RPMI7951 (cell line): Measurements from ENCODE around the gene TPRA1.

- RAMPAGE, long total RNA, result no peak
Measured at GRCh38 chr3:126389060-126390156, 5.3 kb upstream of the CFAP100 start.

DNA sequence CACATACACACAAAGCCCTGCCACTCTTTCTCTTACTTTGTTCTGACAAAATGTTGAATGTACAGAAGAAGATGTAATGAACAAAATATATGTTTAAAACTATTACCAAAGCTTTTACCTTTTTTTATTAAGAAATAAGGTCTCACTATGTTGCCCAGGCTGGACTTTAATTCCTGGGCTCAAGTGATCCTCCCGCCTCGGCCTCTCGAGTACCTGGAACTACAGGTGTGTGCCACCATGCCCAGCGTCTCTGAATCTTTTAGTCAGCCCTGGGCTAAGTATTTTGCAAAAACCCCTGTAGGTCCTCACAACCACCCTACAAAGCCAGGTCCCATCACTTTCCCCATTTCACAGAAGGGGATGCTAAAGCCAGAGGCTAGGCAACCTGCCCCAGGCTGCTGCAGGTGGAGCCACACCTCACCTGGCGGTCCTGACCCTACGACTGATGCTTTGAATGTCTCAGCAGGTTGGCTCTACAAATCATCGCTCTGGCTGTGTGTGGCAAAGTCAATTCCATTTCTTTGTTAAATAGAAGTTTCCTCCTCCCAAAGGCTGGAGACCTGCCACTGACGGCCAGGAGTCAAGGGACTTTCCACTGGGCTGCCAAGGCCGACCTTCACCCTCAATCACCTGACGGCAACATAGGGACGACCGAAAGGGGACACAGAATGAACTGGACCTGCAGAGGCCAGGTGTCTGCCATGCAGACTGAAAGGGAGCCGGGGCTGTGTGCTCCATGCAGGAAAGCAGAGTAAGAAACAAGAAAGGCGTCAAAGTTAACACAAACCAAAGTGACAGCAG lies 26.4 kb downstream of the ZXDC start:
- RAMPAGE, long total RNA, result no peak

DNA sequence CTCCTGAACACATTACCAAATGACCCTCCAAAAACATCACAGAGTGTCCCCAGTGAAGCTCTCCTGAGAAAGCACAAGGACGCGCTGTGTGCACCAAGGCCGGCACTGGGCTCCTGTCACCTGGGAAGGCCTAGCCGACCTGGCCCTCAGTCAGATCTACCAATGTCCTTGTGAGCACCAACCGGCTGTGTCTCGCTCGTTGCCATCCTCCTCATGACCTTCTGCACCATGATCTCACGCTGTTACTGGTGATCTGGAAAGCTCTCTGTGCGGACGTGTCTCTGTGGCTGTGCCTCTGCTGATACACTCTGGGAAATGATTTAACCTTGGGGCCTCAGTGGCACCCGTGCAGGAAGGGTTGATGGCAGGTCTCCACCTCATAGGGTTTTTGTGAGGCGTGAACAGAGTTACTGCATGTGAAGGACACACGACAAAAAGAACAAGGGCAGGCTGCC lies 24.2 kb downstream of the ZXDC start:
- RAMPAGE, long total RNA, result no peak

DNA sequence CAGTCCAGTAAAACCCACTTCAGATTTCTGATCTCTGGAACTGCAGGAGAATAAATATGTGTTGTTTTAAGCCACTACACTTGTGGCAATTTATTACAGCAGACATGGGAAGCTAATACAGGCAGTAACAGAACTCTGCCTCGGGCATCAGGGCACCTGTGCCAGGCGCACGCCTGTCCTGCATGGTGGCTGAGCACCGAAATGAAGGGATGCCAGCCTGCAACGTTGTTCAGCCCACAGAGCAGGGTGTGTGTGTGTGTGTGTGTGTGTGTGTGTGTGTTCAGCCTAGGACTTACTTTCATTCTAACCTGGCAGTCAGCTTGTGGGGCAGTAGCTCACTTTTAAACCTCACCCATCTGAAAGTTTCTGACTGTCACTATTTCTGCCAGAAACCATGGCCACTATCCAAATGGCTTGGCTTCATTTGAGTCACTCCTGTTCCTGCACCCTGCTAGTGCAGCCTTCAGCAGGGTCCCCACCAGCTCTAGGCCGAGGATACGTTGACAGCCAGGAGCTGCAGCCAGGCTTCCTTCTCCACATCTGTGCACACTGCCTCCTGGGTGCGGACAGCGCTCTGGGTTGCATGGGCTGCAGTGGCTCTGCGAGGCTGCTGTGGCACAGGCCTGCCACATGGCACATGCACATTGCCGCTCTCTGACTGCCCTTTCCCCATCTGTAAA lies 4.5 kb downstream of the UROC1 start:
- RAMPAGE, long total RNA, result no peak

GRCh38 chr3:126753099-126753769 lies 49.2 kb downstream of the CHCHD6 start:
- RAMPAGE, long total RNA, result no peak

DNA sequence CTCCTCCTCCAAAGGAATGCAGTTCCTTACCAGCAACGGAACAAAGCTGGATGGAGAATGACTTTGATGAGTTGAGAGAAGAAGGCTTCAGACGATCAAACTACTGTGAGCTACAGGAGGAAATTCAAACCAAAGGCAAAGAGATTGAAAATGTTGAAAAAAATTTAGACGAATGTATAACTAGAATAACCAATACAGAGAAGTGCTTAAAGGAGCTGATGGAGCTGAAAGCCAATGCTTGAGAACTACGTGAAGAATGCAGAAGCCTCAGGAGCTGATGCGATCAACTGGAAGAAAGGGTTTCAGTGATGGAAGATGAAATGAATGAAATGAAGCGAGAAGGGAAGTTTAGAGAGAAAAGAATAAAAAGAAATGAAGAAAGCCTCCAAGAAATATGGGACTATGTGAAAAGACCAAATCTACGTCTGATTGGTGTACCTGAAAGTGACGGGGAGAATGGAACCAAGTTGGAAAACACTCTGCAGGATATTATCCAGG lies 98.2 kb downstream of the CHCHD6 start:
- RAMPAGE, long total RNA, result no peak

DNA sequence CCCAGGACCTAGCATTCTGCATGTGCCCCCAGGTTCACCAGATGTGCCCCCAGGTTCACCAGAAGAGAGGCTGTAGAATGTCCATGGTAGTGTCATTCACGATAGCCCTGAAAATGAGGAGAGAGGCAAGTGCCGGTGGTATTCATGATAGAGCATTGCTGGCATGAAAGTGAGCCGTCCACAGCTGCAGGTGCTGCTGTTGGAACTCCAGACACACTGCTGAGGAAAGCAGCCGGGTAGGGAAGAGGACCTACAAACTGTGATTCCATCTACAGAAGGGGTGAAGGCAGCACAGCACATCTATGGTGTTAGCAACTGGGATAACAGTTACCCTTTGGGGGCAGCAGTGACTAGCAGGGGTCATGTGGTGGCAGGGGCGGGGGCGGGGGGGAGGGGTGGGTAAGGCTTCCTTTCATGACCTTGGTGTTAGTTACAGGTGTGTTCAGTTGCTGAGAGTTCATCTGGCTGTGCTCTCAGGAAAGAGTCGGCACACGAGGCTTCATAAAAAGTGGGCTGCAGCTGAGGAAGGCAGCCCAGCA lies 124.9 kb upstream of the PLXNA1 start:
- RAMPAGE, long total RNA, result no peak

GRCh38 chr3:126917185-126917968 lies 65.5 kb upstream of the PLXNA1 start:
- RAMPAGE, long total RNA, result no peak

GRCh38 chr3:126961192-126961546 lies 21.7 kb upstream of the PLXNA1 start:
- RAMPAGE, long total RNA, result no peak

DNA sequence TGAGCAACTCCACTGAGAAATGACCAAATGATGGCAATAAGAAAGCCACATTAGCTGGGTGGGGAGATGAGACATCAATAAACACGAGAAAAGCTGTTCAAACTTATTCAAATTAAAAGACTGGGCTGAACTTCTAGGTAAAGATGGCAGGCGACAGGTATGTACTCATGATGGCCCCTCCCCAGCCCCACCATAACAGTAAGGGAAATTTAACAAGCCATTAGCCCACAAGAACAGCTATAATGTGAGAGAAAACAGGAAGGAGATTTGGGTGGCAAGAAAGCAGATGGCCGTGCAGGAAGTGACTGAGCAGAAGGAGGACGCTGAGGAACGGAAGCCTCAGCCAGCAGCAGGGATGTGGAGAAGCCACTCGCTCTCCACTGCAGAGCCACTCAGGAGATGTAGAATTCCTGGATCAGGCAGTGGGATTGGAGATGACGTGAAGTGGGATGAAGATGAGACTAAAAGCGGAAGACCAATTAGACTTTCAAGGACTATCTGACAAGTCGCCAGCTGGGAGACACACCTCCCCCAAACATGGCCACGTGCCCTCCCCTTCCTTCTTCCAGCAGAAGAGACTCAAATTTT lies 31.1 kb downstream of the PRR23E start:
- RAMPAGE, long total RNA, result no peak

GRCh38 chr3:127455482-127456157 lies 134.9 kb downstream of the TPRA1 start:
- RAMPAGE, long total RNA, result no peak

DNA sequence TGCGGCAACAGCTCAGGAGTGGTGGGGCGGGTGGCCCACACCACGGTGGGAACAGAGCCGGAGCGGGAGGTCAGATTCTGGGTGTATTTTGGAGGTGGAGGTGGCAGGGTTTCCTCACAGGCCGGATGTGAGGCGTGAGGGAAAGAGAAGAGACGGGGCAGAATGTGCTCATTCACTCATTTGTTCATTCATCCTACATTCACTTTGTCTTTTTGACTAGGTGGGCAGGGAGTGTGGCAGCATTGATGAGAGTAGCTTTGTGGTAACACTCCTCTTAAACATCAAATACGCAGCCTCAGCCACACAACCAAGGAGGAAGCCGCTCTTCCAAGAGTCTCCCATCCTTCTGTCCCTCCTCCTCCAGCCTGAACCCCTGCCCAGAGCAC lies 46.8 kb downstream of the TPRA1 start:
- RAMPAGE, long total RNA, result no peak

- RAMPAGE, long total RNA, result no peak
Measured at GRCh38 chr3:127546611-127546887, 44.0 kb downstream of the TPRA1 start.

DNA sequence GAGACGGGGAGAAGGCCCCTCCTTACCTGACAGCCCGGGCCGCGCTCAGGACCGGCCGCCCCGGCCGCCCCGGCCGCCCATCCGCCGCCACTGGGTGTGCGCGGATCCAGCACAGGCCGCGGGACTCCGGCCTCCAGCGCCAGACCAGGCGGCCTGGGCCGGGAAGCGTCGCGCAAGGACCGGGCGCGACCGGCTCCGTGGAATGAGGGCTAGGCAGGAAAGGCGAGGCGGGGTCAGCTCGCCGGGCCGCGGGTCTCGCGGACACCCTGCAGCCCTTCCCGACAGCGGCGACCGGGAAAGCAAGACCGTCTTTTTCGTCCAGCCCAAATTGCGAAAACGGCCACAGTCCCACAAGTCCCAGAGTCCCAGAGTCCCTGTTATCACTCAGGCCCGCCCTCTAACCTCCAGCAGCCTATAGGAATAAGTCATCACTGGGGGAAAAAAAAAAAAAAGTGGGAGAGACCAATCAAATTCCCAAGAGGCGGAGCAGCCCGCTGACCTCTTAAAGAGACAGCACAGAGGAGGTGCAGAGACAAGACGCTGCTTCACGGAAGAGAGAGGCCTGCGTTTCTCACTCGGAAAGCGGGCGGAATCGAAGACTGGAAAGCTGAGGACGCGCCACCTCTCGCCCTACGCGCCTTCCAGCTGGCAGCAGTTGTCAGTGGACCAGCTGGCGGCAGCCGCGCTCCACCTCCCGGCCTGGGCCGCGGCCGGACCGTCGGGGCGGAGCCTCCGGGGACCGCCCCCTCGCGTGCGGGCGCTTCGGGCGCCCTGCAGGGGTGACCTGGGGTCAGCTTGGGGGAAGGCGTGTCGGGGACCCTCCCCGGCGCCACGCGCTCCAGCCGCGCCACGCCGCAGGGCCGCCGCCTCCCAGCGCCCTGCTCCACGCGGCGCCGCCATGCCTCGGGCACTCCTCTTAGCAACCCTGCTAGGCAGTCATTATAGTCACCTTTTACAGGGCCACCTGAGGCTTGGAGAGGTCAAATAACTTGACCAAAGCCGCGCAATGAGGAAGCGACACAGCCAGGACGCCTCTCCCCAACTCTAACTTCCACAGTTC lies at the start of gene TPRA1:
Gene TPRA1 (minus strand): TSS at position 350 of the 1,060 bp plus-strand sequence.
- RAMPAGE, long total RNA, result no peak

DNA sequence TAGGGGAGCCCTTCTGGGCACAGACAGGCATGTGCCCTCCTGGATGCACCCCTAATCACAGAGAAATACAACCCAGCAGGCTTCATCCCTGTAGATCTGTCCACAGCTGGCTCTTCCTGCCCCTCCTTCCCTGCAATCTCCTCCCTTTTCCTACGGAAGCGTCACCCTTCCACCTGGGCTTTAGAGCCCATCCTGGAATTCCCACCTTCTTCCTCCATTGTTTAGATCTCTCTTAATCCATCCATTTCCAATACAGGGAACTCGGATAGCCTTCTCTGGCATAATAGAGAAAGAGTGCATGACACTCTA lies 27.1 kb downstream of the ABTB1 start:
- RAMPAGE, long total RNA, result no peak

DNA sequence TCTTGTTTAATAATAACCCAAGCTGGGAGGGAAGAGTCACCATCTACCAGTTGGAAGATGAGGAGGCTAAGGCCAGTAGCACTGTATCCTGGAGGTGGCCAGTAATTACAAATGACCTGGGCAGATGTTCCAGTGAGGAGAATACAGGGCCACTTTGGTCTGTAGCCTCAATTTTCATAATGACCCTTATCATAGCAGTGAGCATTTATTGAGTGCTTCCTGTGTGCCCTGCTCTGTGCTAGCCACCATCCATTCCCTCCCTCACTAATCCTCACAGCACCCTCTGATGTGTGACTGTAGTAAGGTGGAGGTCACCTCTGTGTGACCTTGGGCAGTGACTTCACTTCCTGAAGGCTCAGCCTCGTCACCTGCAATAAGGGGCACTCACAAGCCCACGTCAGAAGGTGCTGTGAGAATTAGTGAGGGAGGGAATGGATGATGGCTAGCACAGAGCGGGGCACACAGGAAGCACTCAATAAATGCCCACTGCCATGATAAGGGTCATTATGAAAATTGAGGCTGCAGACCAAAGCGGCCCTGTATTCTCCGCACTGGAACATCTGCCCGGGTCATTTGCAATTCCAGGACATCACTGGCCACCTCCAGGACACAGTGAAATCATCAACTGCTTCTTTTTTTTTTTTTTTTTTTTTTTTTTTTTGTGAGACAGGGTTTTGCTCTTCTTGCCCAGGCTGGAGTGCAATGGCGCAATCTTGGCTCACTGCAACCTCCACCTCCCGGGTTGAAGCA lies 64.4 kb downstream of the ABTB1 start:
- RAMPAGE, long total RNA, result no peak

- RAMPAGE, long total RNA, result no peak
Measured at GRCh38 chr3:127750118-127751129, 71.9 kb downstream of the MGLL start.

GRCh38 chr3:127770957-127771560 lies 51.3 kb downstream of the MGLL start:
- RAMPAGE, long total RNA, result no peak

DNA sequence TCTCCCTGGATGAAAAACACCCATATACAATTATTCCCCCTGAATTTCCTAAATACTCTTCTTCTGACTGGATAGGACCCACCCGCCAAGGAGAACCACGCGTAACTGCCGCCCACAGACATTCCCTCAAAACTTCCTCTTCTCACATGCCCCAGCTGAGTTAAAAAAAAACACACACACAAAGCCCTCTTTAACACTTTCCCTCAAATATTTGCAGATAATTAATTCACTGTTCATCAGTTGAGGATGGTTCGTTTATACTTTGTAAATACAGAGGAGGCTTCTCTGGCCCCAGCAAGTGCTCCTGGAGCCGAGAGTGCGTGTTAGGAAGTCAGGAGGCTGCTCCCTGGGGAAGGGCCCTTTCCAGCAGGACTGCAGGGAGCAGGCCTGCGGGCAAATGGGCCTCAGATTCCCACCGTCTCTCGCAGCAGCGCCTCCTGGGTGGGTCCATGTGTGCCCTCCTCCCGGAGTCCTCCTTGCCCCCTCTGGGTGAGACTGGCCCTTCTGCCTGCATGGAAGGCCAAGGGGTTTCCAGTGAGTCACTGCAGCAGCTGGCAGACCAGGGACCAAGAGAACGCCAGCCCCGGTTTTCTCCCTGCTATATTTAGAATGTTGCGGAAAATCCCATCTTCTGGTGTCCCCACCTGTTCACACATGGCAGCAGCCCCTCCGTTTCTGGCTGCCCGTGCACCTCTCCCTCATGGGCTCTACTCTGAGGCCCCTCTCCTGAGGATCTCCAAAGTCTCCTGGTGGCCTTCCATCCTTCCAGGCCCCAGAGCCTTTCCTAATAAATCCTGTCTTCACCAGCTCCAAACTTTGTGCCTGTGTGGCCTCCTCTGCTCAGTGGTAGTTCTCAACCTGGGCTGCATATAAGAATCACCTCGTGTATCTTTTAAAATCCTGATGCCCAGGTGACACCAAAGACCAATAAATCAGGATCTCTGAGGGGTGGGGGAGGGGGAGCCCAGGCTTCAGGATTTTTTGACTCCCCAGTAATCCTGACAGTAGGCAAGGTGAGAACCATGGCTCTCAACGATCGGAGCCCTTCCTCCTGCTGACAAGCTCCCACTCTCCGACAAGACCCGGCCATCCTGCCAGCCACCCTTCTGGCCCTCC lies 46.5 kb downstream of the MGLL start:
- RAMPAGE, long total RNA, result no peak

DNA sequence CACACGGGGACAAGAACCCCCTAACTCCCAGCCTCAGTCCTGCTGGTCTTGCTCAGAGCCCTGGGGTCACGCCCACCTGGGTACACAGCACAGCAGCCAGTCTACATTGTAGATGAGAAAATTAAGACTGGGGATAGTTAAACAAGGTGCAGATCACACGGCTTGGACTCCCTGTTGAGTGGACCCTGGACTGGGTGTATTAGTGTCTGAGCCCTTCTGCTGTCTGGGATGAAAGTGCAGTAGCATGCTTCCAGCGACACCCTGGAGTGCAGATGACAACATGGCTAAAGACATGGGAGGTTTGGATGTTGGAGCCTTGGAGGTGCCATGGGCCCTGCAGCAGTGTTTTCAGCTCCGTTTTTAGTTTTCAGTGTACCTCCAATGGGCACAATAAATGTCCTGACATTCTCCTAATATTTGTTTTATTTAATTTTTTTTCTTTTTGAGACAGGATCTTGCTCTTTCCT lies 44.0 kb downstream of the MGLL start:
- RAMPAGE, long total RNA, result no peak